PC-3 (cell line): ENCODE measurements around the gene LIPG.

DNA sequence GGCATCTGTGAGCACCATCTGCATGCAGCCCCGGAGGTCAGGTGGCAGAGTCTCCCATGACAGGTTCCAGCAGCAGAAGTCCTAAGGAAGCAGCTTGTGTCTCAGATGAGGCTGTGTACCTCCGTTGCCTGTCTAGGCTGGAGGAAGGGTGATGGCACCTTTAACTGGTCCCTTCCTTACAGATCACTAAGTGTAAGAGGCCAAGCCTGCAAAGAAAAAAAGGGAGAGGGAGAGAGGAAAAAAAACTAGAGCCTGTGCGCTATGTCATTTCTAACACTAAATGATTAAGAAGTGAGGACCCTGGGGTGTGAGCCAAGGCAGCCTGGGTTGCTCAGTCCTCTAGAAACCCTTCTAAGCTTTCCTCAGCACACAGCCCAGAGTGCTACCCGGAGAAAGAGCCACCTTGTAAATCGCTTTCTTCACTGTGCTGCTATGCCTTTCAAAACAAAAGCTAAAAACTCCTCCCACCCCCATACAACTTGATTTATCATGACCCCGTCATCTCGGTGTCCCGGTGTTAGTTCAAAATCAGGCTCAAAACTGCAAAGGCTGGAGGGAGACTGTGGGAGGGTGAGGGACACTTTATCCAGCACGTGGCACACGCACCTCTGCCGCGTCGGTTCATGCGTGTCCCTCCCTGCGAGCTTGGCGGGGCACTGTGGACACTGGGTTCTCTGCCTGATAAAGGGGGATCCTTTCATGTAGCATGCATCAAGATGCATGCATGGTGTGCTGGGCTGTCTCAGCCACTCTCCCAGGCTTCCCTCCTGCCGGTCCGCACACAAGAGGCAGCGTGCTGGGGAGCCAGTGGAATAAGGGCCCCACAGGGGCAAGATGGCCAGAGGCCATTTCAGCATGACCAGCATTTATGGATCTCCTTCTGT, 170.6 kb downstream of the SMAD7 start:
- RAMPAGE, long total RNA = no peak

DNA sequence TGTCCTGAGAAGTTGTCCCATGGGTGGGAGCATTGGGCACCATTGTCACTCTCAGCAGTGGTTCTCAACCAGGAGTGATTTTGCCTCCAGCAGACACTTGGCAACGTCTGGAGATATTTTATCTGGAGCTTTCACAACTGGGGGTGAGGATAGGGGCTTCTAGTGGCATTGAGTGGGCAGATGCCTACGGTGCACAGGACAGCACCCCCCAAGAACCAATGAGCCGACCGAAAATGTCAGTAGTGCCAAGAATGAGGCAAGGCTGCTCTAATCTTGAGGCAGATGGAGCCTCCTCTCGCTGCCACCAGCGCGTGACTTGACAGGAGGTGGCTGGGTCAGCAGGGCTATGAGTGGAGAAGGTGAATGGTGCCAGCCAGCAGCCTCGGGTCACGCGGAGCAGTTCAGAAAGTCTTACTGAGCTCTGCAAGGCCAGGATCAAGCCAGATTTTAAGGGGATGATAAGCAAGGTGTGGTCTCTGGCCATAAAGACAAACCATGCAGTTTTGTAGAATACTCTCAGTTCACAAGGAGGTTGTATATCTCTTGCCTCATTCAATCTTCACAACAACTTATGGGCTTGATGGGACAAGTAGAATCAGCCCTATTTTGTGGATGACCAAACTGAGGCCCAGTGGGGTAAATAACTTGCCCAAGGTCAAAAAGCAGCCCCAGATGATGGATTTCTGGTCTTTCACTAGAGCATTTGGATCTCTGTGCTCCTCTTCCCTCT, 151.9 kb downstream of the SMAD7 start:
- RAMPAGE, long total RNA = no peak

DNA sequence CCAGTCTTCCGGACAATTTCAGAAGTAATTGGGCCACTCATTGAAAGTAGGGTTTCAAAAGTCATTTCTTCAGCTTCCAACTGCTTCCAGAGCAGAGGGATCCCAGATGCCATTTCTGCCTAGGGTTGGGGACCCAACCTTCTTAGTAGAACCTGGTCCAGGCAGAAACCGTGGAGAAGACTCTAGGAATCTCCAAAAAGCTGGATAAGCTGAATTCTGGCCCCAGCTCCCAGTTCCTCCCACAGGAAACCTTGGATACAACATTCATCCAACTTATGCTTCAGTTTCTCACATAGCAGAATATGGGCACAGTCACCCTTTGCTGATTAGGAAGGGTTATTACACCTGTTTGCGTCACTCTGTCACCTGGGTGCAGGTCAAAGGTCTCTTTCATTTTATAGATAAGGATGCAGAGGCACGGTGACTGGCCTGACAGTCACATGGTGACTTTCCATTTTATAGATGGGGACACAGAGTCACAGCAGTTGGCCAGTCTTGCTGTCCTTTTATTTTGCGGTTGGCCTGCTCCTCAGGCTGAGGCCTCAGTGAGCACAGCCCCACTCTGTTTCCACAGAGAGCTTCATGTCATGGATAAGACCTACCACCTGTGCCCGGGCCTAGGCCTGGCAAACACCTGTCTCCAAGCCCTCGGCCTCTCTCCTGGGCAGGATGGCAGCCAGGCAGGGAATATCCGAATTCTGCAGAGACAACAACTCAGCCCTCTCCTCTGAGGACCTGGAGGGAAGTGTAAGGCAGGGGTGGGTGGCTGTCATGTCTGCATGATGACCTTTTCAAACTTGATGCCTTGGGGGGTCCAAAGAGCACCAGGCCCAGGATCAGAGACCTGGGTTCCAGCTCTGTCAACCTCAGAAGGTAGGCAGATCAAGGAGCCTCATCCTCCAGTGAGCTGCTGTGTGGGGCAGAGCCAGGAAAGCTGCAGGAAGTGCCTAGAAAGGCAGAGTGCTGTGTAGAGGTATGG, 148.8 kb downstream of the SMAD7 start:
- RAMPAGE, long total RNA = no peak

GRCh38 chr18:48802819-48803489, 147.8 kb downstream of the SMAD7 start:
- RAMPAGE, long total RNA = no peak

- RAMPAGE, long total RNA = no peak
Measured at GRCh38 chr18:48937285-48938390, 13.1 kb downstream of the SMAD7 start.

GRCh38 chr18:48945391-48945869, 5.3 kb downstream of the SMAD7 start:
- RAMPAGE, long total RNA = no peak

- RAMPAGE, long total RNA = no peak
Measured at GRCh38 chr18:48947524-48947976, 3.2 kb downstream of the SMAD7 start.

- RAMPAGE, long total RNA = no peak
Measured at GRCh38 chr18:48947977-48948966, 2.5 kb downstream of the SMAD7 start.

DNA sequence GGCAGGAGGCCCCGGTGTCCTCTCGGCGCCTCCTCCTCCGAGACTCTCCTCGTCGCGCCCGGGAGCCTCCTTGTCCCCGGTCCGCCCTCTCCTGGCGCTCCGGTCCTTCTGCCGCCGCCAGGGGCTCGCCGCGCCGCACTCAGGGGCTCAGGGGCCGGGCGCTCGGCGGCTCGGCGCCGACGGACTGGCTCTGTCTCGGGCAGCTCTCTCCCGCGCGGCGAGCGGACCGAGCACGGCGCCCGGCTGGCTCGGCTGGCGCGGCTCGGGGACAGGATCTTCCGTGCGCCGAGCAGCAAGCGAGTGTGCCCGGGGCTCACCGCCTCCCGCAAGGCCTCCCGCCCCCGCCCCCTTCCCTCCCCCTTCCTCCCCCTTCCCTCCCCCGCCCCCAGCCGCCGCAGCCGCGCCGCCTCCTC, 958 bp upstream of the SMAD7 start:
- RAMPAGE, long total RNA = no peak

GRCh38 chr18:49023354-49024008, 72.7 kb upstream of the SMAD7 start:
- RAMPAGE, long total RNA = no peak

- RAMPAGE, long total RNA = no peak
Measured at GRCh38 chr18:49398988-49399562, 61.4 kb downstream of the DYM start.

- RAMPAGE, long total RNA = no peak
Measured at GRCh38 chr18:49561254-49562384, at the start of gene LIPG. Gene LIPG, plus strand, starts transcription at chr18:49562057.

DNA sequence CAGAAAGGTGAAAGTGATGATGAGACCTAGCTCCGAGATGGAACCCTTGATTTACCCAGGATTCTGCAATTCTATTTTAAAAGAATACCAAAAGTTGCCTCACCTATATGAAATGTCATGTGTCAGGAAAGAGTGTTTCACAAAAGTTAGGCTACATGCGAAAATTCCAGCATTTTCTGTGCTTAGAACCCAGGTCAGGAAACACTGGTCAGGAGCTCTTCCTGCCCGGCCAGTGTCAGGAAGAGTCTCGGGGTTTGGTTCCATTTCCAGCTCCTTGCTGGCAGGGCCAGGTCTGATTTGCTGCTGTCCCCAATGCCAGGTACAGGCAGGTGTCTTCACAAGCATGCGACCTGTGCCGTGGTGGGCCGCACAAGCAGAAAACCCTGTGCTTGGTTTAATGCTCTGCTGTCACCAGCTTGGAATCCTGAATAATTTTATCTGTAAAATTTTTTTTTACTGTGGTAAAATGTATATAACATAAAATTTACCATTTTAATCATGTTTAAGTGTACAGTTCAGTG, 89.1 kb downstream of the ACAA2 start:
- RAMPAGE, long total RNA = no peak

DNA sequence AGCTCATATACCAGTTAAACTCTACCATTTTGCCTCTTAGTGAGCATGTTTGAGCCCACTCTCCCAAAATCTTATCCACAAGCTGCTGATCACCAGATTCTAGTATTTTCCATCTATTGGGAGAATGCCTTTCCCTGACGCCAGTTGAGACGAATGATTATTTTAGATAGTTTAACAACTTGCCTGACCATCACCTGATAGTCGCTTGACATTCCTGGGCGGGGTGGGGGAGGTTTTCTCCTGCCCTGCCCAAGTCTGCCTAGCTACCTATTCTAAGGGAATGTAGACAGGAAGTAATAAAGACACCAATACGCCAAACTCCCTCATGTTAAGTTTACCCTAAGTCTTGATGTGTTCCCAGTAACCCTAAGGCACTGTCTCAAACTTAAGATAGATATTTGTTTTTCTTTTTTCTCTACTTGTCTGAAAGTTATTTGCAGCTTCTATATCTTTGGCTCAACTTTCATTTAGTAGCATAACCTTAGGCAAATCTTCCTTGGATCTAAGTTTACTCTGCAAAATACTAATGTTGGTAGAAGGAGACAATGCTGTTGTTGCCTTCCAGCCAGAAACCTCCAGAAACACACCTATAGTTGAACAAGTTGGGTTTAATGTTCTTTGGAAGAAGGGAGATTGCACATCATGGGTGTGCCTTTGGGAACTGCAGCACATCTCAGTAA, 4.7 kb upstream of the ACAA2 start:
- RAMPAGE, long total RNA = no peak

- RAMPAGE, long total RNA = no peak
Measured at GRCh38 chr18:49938823-49939148, 125.5 kb upstream of the ACAA2 start.

DNA sequence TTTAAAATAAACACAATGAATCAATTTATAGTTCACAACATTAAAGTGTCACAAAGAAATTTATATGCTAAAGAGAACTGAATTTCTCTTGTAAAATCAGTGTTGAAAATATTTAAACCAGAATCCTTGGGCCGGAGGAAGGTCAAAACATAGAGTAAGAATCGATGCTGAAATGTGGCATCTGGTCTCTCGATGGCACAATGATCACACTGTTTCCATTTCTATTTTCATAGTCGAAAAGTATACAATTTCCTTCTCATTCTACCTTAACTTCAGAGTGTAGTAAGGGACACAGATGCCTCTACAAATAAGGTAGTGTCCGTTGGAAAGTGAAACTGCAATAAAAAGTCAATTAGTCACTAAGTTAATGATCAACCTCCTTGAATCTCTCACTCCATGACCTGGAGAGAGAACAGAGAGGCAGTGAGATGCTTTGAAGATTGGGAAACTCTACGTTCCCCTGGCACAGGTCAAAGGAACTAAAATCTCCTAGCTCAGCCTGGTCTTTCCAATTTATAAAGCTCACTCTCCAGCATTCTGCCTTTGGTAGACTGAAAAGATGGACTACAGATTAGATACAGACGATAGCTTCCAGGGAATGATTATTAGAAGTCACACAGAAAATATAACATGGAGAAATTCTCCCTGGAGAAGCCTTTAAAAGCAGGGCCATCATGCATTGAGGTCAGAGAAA, 153.8 kb upstream of the ACAA2 start:
- RAMPAGE, long total RNA = no peak

- RAMPAGE, long total RNA = no peak
Measured at GRCh38 chr18:50079356-50079999, 115.5 kb downstream of the MYO5B start.

GRCh38 chr18:50151558-50152225, 43.3 kb downstream of the MYO5B start:
- RAMPAGE, long total RNA = no peak

- RAMPAGE, long total RNA = no peak
Measured at GRCh38 chr18:50159607-50160101, 35.3 kb downstream of the MYO5B start.

- RAMPAGE, long total RNA = no peak
Measured at GRCh38 chr18:50177485-50178048, 17.4 kb downstream of the MYO5B start.